Esophagus muscularis mucosa (tissue), 4 donors: ENCODE measurements around the genes SLC12A7 and MED10.

- PRO-cap, result unidirectional peak, minus-strand start at chr5:1112037
- RAMPAGE, long total RNA, 4 experiments, result start-site peak on the minus strand in 1 of 4 experiments, at chr5:1112030-1112045 at its widest, 92 reads per replicate
These were observed at the start of gene SLC12A7 for GRCh38 chr5:1111703-1112359. SLC12A7 (minus strand) TSS chr5:1112063.

- PRO-cap, result no peak
- RAMPAGE, long total RNA, 4 experiments, result no peak in any of the 4 experiments
These were observed 7.6 kb upstream of the SLC12A7 start for GRCh38 chr5:1119325-1119952.

- PRO-cap, result no peak
- RAMPAGE, long total RNA, 4 experiments, result no peak in any of the 4 experiments
These were observed 15.7 kb upstream of the SLC6A19 start for GRCh38 chr5:1185428-1186447.

DNA sequence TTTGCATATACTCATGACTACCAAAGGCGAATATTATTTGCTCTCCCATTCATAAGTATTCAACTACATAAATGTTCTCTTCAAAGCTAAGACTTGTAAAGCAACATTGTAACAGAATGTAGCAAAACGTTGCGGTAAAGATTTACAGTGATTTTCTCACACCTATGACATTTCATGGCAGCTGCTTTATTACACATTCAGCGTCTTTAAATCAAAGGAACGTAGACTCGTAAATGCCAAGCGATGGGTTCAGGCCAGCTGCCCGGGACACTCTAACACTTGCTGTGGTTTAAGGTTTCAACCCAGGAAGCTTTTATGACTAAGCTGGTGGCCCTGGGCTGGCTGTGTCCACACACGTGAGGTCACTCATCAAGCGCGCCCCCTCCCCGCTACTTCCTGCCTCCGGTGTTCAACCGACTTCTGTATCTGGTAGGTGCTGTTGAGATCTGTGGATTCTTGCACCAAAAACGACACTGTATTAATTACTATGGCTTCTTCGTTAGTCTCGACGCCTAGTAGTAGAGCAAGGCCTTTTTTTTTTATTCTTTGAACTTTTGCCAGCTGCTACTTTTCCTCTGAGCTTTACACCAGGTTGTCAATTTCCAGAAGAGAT lies 2.5 kb downstream of the SLC6A18 start:
- PRO-cap, result no peak
- RAMPAGE, long total RNA, 4 experiments, result no peak in any of the 4 experiments

DNA sequence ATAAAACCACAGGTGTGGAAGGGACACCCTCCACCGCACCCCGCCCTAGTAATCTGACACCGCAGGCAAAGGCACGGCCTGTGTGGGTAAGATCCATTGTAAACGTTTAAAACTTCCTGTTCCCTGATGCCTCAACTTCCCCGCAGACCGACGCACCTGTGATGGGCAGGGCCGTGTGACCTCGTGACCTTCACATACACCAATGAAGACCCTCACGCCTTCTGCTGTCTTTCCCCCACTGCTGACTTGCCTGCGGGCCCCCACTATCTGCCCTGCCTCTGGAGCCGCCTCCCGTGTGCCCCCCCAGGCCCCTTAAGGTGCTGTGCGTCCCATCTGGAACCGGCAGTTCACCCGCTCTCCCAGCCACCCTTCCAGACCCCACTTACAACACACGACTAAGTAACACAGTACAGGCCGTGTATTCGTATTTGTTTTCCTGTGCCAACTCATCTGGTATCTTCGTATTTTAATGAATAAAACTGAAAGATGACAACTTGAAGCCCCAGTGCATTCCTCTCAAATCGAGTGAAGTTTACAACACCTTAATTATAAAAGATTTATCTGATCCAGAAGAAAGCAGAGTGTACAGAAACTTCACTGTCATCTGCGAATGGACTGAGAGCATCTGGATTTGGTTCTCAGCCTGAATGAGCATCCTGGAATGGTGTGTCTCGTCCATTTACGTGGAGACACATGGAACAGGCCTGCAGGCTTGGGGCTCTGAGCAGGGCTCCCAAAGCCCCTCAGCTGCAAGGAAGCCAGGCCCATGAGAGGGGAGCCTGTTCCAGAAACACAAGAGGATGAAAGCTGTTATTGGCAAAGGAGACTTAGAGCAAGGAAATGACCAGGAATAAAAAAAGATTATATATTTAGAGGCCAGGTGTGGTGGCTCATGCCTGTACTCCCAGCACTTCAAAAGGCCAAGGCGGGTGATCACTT lies 21.8 kb upstream of the TERT start:
- PRO-cap, result no peak
- RAMPAGE, long total RNA, 4 experiments, result no peak in any of the 4 experiments

DNA sequence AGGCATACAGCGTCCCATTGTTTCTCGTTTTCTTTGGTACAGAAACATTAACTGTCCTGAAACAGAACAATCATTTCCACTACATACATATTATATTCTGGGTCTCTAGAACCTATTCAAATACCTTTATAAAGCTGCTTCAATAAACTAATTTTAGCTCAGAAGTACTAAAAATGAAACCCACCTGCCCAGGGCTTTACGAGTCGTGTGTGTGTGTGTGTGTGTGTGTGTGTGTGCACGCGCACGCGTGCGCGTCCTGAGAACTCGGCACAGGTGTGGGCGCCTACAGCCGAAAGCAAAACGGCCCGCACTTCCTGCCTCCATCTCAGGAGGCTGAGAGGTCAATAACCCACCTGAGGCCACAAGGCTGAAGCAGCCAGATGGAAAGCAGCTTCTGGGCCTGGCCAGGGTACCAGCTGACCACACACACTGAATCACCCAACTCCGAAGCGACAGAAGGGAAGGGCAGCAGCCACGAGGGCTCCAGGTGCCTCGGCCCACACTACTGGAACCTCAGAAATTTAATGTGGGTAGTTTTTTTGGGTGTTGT lies 3.0 kb downstream of the CLPTM1L start:
- PRO-cap, result no peak
- RAMPAGE, long total RNA, 4 experiments, result no peak in any of the 4 experiments

DNA sequence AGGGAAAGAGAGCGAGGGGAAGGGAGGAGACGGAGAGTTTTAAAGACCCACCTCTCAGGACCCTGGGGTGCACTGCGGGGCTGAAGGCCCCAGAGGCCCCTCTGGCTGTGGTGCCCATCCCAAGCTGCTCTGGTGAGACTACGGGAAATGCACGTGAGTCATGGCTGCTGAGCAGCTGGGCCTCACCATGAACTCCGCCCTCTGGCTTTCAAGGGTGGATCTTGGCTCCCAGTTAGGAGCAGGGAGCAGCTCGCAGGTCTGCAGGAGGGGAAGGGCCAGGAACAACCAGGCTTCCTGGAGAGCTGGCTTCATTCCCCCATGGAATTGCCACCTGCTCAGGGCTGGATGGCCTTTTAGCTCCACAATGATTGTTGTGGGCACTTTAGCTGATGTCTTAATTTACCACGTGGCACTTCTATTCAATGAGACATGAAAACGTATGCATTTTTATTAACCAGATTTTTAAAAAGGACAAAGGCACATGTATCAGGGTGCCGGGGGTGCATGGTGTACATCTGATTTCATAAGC lies 7.7 kb downstream of the SLC6A3 start:
- PRO-cap, result no peak
- RAMPAGE, long total RNA, 4 experiments, result no peak in any of the 4 experiments

GRCh38 chr5:1474361-1475380 lies 29.4 kb upstream of the SLC6A3 start:
- PRO-cap, result no peak
- RAMPAGE, long total RNA, 4 experiments, result no peak in any of the 4 experiments

GRCh38 chr5:1479344-1480227 lies 34.3 kb upstream of the SLC6A3 start:
- PRO-cap, result bidirectional peak, plus-strand start at chr5:1479842, minus-strand start at chr5:1479586
- RAMPAGE, long total RNA, 4 experiments, result no peak in any of the 4 experiments

DNA sequence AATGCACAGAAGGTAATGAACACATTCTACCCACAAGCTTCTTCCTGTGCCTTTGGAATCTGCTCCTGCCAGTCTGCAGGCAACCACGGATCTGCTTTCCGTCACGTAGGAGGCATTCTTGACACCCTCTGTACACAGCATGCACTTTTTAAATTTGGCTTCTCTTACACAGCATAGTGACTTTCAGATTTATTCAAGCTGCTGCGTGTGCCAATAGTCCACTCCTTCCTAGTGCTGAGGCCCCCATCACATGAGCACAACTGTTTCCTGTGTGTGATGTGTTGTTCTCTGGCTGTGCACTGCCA lies 44.9 kb upstream of the LPCAT1 start:
- PRO-cap, result no peak
- RAMPAGE, long total RNA, 4 experiments, result no peak in any of the 4 experiments

DNA sequence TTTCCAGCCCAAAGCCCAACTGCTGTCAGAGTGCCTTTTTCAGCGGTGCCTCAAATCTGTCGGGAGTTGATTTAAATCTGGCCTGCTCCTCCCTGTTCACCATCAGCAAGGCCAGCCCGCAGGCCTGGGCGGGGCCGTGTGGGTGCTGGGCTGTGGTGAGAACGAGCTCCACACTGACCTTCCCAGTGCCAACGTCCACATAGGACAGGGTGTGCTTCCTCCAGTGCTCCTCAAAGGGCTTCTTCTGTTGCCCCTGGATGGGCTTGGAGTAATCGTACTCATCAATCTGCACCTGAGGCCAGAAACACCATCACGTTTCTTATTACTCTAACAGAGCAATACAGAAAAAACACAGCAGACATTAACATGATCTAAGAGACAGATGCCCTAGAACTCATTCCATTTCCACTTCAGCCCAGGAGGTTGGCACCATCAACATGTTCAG lies 50.3 kb upstream of the LPCAT1 start:
- PRO-cap, result no peak
- RAMPAGE, long total RNA, 4 experiments, result no peak in any of the 4 experiments

- PRO-cap, result no peak
- RAMPAGE, long total RNA, 4 experiments, result no peak in any of the 4 experiments
These were observed 10.1 kb downstream of the MRPL36 start for GRCh38 chr5:1789480-1789949.

GRCh38 chr5:1884083-1884589 lies 1.4 kb upstream of the IRX4 start:
- PRO-cap, result no peak
- RAMPAGE, long total RNA, 4 experiments, result no peak in any of the 4 experiments

DNA sequence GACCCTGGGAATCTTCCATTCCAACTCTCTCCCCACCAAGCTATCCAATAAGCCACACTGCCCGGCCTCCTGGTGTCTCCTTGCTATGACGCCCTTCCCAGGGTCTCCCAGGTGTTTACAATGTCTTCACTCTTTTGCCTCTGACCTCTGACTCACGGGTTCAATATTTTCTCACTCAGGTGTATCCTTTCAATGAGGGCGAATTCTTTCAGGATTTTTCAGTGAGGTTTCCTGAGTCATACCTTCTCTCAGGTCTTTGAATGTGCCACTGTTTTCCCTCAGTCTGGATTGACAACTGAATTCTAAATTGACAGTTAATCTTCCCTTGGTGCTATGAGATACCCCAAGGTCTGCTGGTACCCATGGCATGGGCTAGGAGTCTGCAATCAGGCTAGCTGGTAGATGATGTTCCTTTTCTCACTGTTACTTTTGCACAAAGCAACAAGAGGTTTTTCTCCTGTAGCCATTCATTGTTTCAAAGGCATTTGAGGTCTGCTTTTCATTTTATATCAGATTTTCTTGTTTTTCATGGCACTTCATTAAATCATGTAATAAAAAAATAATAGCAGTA lies 53.8 kb upstream of the IRX4 start:
- PRO-cap, result no peak
- RAMPAGE, long total RNA, 4 experiments, result no peak in any of the 4 experiments

- PRO-cap, result no peak
- RAMPAGE, long total RNA, 4 experiments, result no peak in any of the 4 experiments
These were observed 75.9 kb downstream of the IRX2 start for GRCh38 chr5:2675608-2675880.

GRCh38 chr5:4905887-4906486 lies 234.1 kb upstream of the ADAMTS16 start:
- PRO-cap, result no peak
- RAMPAGE, long total RNA, 4 experiments, result no peak in any of the 4 experiments

- PRO-cap, result no peak
- RAMPAGE, long total RNA, 4 experiments, result no peak in any of the 4 experiments
These were observed 71.1 kb upstream of the ICE1 start for GRCh38 chr5:5351231-5351900.

DNA sequence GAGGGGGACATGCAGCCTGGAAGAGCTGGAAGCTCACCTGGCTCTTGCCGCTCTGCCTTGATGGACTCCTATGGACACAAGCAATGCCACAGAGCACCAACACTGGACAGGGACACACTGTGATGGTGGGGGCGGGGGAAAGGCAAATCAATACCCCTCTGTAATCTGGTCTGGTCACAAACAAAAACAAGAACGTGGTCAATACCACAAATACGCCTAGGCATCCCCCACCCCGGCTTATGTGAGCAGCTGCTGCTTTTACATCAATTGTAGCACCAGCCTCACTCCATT lies 29.6 kb upstream of the ICE1 start:
- PRO-cap, result no peak
- RAMPAGE, long total RNA, 4 experiments, result no peak in any of the 4 experiments

DNA sequence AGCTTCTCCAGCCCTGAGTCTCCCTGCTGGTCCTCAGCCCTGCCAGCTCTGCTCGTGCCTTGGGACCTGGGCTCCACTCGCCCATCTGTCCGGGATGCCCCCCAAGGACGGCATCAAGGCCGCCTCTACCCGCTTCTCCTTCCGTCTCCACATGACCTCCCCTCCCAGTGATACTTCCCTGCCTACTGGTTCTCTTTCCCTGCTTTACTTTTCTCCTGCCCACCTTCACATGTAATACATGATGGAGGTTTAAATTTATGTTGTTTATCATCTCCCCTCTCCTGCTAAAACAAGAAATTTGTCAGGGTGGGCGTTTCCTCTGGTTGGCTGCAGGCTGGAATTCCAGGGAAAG lies 110.3 kb downstream of the ICE1 start:
- PRO-cap, result no peak
- RAMPAGE, long total RNA, 4 experiments, result no peak in any of the 4 experiments

- PRO-cap, result unidirectional peak, plus-strand start at chr5:6378238; bidirectional peak, plus-strand start at chr5:6378689, minus-strand start at chr5:6378500
- RAMPAGE, long total RNA, 4 experiments, result start-site peak on the minus strand in 4 of 4 experiments, at chr5:6378499-6378577 at its widest, 411 to 1,071 reads per replicate
These were observed at the start of gene MED10 for GRCh38 chr5:6377848-6378878. MED10 (minus strand) TSS chr5:6378547.